Neural progenitor cell (in vitro differentiated cells): ENCODE data around the genes IMPA2 and CEP192.

DNA sequence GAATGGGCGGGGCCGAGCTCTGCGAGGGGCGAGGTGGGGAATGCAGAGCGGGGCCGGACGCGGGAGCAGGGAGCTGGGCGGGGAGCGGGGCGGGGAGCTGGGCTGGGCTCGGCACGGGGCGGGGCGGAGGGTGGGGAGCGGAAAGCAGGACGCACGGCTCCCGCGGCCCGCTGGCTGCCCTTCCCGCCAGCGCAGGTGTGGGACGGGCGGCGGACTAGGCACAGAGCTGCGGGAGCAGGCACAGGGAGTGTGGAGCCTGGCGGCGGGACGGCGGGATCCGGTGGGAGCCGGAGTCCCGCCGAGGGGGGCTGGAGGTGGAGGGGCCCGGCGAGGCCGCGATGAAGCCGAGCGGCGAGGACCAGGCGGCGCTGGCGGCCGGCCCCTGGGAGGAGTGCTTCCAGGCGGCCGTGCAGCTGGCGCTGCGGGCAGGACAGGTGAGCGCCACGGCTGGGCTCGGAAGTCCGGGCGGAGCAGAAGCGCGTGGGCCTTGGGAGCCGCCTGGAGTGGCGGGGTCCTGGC is at the start of gene IMPA2:
IMPA2 (plus strand) TSS at position 176 of the 519 bp plus-strand sequence.
- RAMPAGE, long total RNA: no peak

DNA sequence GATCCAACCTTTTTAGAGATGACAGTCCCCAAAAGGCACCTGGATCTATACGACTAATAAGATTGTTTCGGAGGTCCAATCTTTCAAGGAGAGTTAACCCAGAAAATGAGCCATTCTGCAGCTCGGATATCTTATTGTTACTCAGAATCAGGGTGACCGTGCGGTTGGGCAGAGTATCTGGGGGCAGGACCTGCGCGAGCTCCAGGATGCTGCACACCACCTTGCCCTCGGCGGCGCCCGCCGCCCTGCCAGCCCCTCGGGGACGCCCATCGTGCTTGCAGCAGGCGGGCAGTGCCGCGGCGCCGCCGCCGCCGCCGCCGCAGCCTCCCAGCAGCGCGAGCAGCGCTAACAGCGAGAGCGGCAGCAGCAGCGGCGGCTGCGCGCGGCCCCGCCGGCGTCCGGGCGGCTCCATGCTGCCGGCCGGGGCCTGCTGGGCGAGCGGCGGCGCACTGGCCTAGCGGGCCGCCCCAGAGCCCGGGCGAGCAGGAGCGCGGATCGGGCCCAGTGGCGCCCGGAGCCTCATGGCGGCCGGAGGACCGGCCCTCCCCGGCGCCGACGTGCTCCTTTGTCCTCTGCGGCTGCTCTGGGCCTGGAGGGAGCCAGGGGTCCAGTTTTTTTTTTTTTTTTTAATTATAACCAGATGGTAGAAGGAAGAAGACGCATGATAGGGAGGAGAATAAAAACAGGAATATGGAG is 17.3 kb upstream of the ANKRD62 start:
- RAMPAGE, long total RNA: no peak

DNA sequence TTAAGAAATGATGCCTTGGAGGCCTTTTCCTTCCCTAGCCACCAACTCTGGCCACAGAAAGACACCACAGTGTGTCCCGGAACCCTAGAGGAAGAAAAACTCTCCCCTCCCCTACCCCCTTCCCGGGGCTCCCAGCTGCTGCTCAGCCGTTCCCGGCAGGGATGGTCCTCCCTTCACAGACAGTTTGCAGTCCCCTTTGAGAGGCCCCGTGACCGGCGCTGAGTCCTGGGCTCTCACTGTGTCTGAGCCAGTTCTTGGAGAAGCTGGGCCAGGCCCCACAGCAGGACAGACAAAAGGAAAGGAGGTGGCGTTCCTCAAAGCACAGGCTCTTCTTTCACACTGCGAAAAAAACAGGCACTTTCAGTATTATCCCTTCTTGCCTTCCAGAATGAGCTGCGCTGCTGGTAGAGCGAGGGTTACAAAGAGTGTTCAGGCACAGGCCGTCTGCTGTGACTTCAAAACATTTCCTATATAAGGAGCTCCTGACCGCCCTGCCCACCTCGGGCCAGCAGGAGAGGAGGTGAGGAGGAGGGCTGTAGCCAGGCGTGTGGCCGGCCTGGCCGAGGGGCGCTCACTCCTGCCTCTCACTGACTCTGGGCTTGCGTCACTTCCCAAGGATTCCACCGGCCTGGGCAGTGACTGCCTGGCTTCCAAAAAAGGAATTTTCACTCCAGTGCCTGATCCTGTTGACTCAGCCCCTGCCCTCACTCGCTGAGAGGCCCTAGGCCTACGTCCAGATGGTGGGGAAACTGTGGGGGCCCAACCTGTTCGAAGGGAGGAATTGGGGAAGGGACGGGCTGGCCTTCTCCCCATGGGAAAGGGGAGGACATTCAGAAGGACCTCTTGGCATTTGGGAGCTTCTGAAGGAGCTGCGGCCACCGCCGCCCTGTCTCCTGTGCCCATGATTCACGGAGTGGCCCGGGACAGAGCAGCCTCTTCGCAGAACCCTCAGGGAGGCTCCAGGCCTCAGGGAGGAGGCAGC is 24.9 kb downstream of the CIDEA start:
- RAMPAGE, long total RNA: no peak

DNA sequence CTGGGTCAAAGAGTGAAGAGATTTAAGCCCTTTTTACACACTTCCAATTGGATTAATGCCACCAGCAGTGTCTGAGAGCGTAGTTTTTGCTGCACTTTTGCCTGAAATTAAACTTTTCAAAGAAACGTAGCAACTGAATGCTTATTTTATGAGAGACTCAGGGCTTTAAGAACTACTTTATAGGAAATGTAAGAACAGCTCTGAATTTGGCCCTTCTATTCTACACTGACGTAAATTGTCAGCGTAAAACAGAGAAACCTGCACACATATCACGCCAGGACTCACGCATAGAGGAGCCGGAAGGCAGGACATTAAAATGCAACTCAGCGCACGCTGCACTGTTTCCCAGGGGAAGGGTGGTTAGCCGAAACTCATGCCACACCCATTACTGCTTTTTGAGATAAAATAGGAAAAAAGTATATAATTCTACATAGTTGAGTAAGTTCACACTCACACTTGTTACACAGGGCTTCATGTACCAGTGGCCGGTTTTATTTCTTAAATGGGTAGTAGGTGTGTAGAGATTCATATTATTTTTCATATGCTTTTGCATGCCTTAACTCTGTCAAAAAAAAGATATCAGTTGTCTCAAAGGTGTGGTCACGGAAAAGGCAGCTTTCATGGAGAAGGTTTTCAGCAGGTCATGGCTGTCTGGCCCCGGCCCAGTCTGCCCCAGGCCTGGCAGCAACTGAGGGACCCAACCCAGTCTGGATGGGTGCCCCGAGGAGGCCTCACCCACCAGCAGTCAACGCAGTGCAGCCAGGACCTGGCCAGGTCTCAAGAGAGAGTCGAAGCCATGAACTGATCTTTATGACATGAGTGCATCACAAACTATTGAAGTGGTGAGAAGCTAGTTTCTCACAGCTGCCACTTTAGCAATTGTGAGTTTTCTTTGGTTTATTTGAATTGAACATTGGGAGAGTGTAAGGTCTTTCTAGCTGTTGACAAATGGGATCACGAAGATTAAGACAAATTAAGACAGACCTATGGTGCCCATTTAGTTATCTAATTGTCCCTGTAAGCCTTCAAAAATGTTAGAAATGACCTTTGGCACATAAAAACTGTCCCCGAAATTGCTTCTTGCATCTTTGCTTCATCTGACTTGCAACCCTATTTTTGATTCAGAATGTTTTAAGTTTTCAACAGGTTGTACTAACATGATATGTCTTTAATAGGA is 7.7 kb downstream of the TUBB6 start:
- RAMPAGE, long total RNA: no peak

GRCh38 chr18:12362532-12363291 is 14.3 kb downstream of the AFG3L2 start:
- RAMPAGE, long total RNA: no peak

DNA sequence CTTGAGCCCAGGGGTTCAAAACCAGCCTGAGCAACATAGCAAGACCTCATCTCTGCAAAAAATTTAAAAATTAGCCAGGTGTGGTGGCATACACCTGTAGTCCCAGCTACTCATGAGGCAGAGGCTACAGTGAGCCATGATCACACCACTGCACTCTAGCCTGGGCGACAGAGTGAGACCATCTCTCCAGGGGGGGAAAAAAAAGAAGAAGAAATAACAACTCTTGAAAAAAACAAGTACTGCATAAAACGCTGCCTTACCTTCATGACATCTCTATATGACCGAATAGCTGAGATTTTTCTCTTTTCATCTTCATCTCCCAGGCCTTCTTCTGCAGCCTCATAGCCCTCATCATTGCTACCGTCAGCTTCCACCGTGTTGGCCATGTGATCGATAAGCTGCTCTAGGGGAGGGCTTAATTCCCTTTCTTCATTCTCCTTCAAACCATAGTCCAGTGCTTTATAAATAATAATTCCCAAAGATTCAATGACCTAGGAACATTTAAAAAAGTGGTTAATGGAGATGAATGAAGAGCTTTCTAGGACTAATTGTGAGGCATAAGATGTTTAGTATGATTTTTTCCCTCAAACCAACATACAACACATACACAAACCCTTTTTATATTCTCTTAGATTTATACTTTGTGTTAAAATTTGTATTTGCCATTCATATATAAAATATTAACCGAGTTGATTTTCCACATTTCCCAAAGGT is 111.3 kb downstream of the SPIRE1 start:
- RAMPAGE, long total RNA: no peak

DNA sequence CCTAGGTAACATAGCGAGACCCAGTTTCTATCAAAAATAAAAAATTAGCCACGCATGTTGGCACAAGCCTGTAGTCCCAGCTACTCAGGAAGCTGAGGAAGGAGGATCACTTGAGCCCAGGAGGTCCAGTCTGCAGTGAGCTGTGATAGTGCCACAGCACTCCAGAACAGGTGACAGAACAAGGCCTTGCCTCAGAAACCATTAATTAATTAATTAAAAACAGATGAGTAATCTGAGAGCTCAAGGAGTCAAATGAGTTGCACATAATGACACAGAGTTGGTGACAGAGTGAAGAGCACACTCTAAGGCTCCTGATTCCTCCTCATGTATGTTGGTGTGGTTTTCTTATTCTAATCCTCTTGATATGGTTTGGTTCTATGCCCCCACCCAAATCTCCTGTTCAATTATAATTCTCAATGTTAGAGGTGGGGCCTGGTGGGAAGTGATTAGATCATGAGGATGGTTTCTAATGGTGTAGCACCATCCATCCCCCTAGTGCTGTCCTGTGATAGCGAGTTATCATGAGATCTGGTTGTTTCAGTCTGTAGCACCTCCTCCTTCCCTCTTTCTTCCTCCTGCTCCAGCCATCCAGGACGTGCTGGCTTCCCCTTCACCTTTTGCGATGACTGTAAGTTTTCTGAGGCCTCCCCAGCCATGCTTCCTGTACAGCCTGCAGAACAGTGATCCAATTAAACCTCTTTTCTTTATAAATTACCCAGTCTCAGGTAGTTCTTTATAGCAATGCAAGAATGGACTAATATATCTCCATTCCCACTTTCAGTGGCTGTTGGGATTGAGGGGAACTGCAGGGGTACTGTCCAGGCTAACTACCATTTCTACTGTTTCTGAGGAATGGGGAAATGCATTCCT is 19.4 kb downstream of the SPIRE1 start:
- RAMPAGE, long total RNA: no peak

GRCh38 chr18:12991202-12992298 is at the start of gene CEP192:
CEP192 (plus strand) TSS chr18:12991362.
- RAMPAGE, long total RNA: no peak

DNA sequence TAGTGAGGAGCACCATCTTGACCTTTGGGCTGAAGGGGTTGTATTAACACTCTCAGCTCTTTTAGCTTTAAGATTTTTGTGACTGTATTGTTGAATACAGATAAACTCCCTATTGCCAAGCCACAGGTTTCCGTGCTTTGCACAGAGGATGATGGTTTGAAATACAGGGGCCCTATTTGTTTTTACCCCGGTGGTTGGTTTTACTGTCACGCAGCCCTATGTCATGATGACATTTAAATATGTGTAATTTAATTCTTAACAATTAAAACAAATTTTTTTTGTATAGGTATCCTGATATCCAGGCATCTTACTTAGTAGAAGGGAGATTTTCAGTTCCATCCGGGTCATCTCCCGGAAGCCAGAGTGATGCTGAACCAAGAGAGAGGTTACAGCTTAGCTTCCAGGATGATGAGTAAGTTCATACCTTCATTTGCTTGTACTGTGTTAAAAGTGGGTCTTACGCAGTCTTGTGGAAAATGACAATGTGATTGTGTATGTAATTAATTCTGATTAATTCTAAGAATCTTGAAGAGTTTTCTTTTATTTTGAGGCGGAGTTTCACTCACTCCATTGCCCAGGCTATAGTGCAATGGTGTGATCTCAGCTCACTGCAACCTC is 10.1 kb downstream of the CEP192 start:
- RAMPAGE, long total RNA: no peak

DNA sequence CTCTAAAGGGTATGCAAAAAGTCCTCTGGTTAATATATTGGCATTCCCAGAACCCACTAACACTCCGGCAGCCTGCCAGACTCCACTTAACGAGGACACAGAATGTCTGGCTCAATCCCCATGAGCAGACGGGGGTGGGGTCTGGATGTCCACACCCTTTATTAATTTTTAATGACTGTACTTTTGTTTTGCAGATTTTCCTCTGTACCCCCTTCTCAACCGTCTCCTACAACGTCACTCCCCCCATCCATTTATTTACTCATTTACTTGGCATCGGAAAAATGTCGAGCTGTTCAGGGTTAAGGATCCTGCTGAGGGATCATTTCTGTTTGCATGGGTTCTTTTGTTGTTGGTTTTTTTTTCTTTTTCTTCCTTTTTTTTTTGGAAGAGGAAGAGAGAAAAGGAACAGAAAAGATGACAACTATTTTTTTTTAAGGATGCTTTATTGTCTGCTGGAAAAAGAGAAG is 3.4 kb downstream of the LDLRAD4 start:
- RAMPAGE, long total RNA: no peak

- RAMPAGE, long total RNA: no peak
Measured at GRCh38 chr18:13261655-13262199, 43.2 kb downstream of the LDLRAD4 start.

- RAMPAGE, long total RNA: no peak
Measured at GRCh38 chr18:13376594-13377233, 158.2 kb downstream of the LDLRAD4 start.

GRCh38 chr18:14941214-14941550 is 193.2 kb downstream of the ANKRD30B start:
- RAMPAGE, long total RNA: no peak

GRCh38 chr18:20979694-20980280 is 131.8 kb downstream of the ROCK1 start:
- RAMPAGE, long total RNA: no peak

DNA sequence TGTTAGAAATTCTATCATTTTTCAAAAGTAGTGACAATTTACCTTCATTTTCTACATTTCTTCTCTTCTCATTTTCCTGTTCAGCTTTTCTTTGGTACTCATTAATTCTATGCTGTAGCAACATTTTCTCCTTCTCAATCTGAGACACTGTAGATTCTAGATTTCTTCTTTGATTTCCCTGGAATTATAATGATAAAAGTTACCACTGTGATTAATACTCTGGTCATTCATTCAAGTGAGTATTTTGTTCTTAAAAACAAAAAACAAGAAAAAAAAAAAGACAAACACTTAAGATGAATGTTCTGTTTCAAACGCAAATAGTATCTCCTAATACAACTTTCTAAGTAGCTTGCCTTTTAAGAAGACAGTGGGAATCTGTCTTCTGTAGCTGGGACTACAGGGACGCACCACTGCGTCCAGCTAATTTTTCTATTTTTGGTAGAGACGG is 103.6 kb downstream of the ROCK1 start:
- RAMPAGE, long total RNA: no peak

DNA sequence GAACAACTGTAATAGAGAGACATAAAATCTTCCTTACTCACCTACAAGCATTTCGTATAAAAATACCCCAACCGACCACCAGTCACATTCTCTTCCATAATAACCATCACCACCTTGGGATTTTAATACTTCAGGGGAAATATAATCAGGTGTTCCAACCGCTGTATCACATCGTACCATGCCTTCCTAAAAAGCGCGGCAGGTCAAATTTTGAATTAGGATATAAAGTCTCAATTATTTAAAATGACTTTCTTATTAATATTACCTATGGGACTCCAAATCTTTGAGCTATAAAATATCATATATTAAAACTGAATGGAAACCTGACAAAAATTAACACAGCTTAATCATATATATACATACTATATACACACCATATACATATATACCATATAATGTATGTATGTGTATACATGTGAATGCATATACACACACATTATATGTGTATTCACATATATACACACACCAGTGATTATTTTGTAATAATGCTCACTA is 69.0 kb downstream of the ROCK1 start:
- RAMPAGE, long total RNA: no peak

DNA sequence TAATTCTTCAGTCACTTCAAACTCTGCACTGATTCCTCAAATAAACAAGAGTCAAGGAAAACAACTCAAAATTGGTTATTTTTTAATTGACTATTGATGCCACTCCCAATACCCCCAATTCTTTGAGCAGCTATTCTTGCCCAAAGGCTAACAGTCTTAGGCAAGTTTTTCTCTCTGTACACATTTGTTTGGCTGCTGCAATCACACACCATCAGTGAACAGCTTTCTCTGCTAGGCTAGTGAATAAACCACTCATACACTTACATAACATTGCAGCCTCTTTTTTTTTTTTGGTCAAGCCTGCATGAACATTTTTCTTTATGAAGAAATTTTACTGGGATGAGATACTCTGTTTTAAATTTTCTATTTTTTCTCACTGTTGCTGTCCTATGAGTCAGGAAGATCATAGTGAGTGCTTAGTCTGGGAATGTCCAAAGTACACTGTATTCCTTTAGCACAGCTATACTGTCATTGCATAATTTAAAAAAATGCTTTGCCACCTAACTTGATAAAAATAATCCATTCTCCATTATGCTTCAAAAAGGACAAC is 58.5 kb downstream of the ROCK1 start:
- RAMPAGE, long total RNA: no peak

- RAMPAGE, long total RNA: no peak
Measured at GRCh38 chr18:21241234-21241984, 623 bp upstream of the GREB1L start.

- RAMPAGE, long total RNA: no peak
Measured at GRCh38 chr18:21450909-21451482, 149.5 kb downstream of the ESCO1 start.

- RAMPAGE, long total RNA: no peak
Measured at GRCh38 chr18:21598699-21599406, 1.7 kb downstream of the ESCO1 start.